ENCODE data around the gene SHISAL1.

GRCh38 chr22:44168667-44169113, 12.0 kb upstream of the PARVG start:
- RRBS: no CpG with 5 or more reads among the region's 15 CpGs

- RRBS: no CpG with 5 or more reads among the region's 9 CpGs
Measured at GRCh38 chr22:44171486-44172010, 9.2 kb upstream of the PARVG start.

DNA sequence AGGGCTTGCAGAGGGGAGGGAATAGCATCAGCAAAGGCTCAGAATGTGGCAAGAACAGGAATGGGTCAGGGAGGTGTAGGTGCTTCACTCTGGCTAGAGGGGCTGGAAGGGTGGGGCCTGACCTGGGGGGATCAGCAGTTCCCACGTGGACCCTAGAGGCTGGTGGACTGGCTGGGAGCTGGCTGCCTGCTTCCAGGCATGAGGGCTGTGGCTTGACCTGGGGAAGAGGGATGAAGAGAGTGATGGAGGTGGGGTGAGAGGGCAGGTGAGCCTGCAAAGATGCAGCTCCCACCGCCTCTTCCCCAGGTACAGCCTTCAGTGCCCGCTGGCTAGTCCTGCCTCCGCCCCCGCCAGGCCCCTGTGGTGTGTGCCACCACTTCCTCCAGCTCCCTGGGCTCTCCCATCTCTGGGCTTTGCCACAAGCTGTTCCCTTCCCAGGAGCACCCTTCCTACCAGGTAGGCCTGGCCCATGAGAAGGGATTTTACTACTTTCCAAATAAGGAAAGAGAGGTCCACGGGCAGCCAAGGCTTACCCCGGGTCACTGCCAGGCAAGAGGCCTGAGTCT, 19.1 kb downstream of the PARVG start:
- RRBS: no CpG with 5 or more reads among the region's 7 CpGs

- RRBS: no CpG with 5 or more reads among the region's 15 CpGs
Measured at GRCh38 chr22:44291905-44292372, 20.8 kb downstream of the SHISAL1 start.

DNA sequence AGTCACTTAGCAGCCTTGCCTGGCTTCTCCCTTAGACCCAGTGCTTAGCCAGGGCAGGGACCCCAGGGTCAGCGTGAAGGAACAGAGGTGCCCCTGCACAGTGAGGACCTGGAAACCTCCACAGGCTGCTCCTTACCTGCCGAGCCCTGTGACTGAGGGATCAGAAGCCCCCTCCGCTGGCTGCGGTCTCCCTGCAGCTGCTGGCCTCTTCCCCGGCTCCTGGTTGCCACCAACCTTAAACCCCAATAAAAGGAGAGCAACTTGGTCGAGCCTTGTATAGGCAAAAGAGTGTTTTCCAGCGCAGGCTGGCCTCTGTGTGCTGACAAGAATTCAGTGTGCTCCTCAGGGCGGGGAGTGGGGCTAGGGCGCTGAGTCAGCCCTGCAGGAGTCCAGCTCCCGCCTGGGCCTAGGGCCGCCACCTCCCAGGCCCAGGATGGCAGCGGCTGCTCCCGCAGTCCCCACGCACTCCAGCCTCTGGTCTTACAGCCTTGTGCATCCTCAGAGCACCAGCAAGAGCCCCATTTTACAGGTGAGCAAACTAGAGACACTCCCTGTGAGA, at the start of gene SHISAL1:
Gene SHISAL1, minus strand, starts transcription at position 337 of the 559 bp plus-strand sequence.
- RRBS: no CpG with 5 or more reads among the region's 14 CpGs

DNA sequence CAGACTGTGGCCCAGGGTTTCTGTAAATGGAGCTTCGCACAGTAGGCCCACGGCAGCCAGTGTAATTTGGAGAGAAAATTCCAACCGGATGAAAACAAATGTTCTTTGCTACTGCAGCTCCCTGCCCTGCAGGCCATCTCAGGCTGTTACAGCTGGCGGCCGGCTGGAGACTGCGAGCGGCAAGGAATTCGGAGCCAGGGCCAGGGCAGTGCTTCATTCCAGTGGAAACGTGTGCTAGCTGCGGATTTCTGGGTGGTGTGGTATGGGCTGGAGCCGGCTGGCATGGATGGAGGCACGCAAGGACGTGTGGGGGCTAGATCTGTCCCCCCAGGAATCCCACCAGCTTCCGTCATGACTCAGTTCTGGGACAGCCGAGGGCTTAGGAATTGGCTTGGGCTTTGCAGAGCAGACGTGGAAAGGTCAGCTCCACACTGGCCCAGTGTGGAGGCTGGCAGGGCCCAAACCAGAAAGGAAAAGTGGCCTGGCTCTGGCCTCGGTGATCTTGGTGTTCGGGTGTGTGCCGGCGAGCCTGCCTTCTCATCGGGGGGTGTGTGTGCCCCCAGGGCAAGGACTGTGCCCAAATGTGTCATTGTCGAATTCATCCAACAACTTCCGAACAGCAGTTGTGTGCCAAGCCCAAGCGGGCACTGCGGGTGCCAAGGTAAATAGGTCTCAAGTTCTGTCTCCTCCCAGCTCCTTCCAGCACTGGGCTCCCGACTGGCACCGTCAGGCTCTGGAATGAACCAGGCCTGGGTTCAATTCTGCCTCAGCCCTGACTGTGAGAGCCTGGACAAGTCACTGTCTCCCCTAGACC, 48.1 kb upstream of the SHISAL1 start:
- RRBS: 37% methylated on average over 3 of the region's 27 CpGs

- RRBS: no CpG with 5 or more reads among the region's 9 CpGs
Measured at GRCh38 chr22:44494382-44495009, 3.5 kb downstream of the RTL6 start.

GRCh38 chr22:44619774-44620754, 81.9 kb upstream of the PRR5 start:
- RRBS: 6% methylated on average over 10 of the region's 54 CpGs

DNA sequence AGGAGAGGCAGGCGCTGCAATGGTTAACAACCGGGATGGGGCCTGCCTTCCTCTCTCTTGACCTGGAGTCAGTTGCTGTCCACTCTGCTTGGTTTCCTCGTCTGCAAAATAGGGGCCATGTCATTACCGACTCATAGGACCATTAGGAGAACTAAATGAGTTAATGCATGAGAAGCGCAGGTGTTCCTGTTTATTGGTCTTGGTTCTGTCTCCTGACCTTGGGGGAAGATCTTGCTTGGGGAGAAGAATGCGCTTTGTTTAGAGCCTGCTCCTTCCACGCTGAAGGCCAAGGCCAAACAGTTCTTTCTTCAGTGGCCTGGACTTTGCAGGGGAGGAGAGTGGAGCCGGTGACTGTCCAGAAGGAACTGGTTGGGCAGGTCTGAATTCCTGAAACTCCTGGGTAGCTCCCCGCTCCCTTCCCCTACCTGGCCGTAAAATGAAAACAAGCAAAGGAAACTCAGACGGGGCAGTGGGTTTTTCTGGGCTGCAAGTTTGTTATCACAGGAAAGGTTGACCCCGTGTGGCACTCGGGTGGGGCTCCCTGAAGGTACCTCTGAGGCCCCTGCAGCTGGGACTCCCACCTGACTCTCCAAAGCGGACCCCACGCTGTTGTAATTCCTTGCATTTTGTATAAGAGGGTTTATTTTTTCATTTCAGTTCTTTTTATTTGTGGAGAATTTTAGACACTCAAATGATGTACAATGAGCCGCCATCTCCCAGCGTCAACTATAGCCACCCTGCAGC, 3.6 kb downstream of the ARHGAP8 start:
- RRBS: no CpG with 5 or more reads among the region's 17 CpGs

GRCh38 chr22:45129614-45130575, 33.8 kb upstream of the NUP50 start:
- RRBS: no CpG with 5 or more reads among the region's 14 CpGs

- RRBS: no CpG with 5 or more reads among the region's 4 CpGs
Measured at GRCh38 chr22:45179206-45179661, 15.5 kb downstream of the NUP50 start.

DNA sequence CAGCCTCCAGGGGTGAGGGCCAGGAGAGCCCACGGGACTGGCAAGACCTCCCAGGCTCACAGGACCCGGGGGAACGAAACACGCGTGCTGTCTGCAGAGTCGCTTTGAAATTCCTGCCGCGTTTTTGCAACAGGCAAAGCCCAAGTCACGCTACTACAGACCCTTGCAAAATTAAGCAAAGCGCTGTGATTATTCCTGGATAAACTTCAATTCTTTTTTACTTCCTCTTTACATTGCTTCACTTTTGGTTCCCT, 27.3 kb downstream of the KIAA0930 start:
- RRBS: no CpG with 5 or more reads among the region's 10 CpGs

- RRBS: no CpG with 5 or more reads among the region's 18 CpGs
Measured at GRCh38 chr22:45216398-45216996, 24.2 kb downstream of the KIAA0930 start.

- RRBS: no CpG with 5 or more reads among the region's 13 CpGs
Measured at GRCh38 chr22:45319066-45319905, 9.6 kb downstream of the FAM118A start.

- RRBS: no CpG with 5 or more reads among the region's 6 CpGs
Measured at GRCh38 chr22:45328691-45329237, 19.0 kb downstream of the FAM118A start.

DNA sequence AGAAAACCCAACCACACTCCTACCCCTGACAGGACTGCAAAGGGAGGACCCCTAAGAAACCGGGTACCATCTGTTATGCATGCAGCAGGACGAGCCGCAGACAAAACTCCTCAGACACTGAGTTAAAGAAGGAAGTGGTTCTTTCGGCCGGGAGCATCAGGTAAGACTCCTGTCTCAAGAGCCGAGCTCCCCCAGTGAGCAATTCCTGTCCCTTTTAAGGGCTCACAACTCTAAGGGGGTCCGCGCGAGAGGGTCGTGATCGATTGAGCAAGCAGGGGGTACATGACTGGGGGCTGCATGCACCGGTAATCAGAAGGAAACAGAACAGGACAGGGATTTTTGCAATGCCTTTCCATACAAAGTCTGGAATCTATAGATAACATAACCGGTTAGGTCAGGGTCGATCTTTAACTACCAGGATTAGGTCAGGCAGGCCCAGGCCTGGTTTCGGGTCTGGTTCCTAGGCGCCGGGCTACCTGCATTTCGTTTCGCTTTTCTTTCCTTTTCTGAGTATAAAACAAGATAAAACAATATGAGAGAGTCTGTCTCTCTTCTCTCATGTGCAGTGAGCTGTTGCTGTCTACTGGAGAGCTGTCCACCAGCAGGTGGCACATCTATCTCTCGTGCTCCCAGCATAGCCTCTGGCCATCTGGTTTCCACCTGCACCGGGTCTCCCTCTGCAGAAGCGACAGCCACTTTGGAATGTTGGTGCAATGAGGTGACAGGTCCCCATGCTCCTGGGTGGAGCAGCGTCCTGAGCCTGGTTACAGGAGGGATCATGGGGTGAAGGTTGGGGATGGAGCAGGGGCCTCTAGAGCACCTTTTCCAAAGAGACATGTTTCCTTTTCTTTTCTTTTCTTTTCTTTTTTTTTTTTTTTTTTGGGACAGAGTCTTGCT, 27.5 kb downstream of the RIBC2 start:
- RRBS: 62% methylated on average over 6 of the region's 23 CpGs

GRCh38 chr22:45497894-45498347, 4.8 kb upstream of the FBLN1 start:
- RRBS: no CpG with 5 or more reads among the region's 7 CpGs

DNA sequence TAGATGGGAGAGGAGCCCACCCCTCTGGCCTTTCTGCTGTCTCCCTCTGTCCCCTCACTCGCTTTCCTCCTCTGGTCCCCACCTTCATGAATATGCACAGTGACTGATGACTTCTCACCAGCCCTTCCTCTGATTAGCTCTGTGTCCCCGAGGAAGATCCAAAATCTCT, 73.8 kb downstream of the FBLN1 start:
- RRBS: no CpG with 5 or more reads among the region's 2 CpGs

DNA sequence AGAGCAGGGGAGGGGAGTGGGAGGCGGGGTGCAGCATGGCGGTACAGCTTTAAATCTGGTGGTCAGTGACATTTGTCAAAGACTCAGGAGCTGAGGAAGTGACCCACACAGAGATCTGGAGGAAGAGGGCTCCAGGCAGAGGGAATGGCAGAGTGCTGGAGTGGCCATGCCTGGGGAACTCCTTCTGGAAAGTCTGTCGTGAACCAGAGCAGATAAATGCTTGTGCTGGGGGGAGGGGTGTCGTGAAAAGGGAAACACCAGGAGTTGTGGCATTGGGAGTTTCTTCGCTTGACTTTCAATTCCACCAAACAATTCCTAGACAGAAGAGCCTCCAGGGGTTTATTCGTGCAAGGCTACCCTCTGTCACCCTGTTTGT, 83.5 kb upstream of the ATXN10 start:
- RRBS: no CpG with 5 or more reads among the region's 6 CpGs

DNA sequence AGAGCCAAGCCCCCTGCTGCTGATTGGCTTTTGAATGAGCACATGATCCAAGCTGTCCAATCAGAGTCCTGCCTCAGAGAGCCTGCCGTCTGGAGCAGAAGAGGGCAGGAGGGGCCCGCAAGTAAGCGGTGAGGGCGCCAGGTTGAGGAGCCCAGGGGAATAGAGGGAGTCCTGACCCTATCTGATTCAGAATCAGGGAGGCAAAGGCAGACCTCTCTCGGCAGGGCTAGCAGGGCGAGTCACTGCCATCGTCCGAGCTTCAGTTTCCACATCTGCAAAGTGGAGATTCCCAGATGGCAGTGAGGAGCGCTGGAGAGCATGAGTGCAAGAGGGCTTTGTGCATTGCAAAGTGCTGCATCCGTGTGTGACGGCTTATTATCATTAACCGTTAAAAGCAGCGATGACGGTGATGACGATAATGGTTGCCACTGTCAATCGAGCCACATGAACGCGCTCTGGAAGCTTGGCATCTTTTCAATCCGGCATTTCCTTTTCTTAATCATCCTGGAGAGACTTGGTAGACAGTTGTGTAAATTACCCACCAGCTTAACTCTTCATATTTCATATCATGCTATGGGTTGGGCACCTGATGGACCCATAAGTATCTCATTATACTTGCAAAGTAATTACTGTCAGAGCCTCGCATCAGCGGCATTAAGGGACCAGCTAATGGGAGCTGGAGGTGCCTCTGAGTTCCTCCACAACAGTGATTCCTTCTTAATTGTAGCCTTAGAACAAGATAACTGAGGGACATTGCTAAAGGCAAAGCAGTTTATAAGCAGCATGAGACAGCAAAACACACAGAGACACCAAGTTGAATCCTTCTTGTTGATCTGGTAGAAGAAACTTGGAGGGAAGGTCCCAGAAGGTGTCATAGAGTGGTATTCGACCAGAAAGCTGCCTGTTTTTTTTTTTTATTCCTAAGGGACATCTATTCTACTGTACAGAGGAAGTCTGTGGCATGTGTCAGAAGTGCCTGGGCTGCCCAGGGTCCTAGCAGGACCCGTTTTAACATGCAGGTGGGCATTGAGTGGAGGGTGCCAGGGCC, 68.4 kb upstream of the ATXN10 start:
- RRBS: no CpG with 5 or more reads among the region's 23 CpGs